Left common carotid artery plus branches (tissue), 1 donor: ENCODE measurements around the gene CMTM8.

DNA sequence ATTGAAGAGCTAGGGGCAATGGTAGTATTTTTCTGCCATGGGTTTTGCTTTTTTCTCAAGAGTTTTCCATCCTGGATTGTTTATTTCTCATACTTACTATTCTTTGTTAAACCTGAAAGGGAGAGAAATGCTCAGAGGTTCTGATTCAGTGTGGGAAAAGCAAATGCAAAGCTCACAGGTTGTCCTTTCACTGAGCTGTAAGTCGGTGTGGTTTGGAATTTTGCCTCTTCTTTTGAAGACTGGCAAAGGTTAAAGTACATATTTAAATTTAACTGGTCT lies 247.0 kb upstream of the STT3B start:
- PRO-cap: no peak

GRCh38 chr3:31937839-31938916 lies 42.9 kb downstream of the OSBPL10 start:
- PRO-cap: no peak

DNA sequence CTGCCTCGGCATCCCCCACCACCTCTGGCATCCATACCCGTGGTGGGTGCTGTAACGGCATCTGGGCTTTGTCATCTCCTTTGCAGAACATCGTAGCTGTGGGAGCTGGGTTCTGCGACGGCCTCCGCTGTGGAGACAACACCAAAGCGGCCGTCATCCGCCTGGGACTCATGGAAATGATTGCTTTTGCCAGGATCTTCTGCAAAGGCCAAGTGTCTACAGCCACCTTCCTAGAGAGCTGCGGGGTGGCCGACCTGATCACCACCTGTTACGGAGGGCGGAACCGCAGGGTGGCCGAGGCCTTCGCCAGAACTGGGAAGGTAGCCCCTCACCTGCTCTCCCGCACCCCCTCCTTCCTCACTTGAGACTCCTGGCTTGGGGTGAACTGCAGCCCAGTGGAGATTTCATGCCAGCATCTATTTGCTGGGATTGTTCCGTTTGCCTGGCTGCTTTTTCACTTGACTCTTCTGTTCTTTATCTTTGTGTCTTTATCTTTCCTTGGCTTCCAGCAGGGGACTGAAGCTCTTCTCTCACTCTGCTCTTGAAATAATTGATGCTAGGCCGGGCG lies 52.5 kb downstream of the GPD1L start:
- PRO-cap: no peak

DNA sequence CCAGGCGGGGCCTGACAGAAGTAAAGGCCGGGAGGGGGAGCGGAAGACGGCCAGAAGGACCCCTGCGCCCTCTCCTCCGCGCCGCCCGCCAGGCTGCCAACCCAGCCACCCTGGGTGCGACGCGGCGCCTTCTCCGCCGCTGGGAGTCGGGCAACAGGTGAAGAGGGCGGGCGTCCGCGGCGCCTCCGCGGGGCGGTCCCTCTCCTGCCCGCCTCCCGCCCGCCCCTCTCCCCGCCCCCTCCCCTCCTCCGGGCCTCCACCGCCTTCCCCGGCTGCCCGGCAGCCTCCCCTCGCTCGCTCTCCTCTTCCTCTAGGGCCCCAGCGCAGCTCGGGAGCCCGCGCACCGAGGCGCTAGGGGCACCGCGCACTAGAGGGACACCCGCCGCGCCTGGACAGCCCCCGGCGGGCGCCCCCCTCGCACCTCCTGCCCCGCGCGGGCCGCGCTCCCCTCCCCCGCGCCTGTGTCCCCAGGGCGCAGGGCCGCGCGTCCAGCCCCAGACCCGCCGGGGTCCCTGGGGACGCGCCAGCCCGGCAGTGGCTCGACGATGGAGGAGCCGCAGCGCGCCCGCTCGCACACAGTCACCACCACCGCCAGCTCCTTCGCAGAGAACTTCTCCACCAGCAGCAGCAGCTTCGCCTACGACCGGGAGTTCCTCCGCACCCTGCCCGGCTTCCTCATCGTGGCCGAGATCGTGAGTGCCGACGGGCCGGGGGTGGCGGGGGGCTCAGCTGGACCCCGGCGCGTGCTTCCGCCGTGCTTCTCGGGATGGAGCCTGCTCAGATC lies at the start of gene CMTM8:
Gene CMTM8 (plus strand): TSS at position 253 of the 784 bp plus-strand sequence.
- PRO-cap: no peak

GRCh38 chr3:32419719-32421078 lies 28.5 kb downstream of the CMTM7 start:
- PRO-cap: no peak

- PRO-cap: no peak
Measured at GRCh38 chr3:32703401-32704150, 18.6 kb downstream of the CNOT10 start.

DNA sequence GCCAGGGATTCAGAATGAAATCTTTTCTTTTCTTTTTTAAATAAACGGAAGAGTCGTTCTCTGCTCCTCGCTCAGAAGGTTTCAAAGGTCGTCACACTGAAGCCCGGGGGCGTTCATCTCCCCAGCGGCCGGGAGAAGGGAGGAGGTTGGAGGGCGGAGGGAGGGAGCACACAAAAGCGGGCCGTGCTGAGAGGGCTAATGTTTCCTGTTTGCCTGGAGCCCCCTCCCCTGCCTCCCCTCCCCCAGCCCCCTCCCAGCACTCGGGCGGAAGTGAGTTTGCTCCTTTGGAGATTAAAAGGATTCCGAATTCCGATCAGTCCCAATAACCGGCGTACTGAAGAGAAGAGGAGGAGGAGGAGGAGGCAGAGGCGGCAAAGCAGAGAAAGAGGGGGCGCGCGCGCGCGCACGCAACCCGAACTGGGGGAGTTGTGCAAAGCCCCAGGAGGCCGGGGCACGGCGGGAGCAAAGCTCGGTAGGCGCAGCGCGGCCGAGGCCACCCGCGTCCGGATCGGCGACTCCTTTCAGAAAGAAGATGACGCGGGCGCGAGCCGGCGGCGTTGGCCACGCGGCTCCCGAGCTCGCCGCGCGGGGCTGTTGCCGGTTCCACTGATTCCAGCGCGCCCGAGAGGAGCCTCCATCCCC lies 1.4 kb upstream of the TRIM71 start:
- PRO-cap: no peak

DNA sequence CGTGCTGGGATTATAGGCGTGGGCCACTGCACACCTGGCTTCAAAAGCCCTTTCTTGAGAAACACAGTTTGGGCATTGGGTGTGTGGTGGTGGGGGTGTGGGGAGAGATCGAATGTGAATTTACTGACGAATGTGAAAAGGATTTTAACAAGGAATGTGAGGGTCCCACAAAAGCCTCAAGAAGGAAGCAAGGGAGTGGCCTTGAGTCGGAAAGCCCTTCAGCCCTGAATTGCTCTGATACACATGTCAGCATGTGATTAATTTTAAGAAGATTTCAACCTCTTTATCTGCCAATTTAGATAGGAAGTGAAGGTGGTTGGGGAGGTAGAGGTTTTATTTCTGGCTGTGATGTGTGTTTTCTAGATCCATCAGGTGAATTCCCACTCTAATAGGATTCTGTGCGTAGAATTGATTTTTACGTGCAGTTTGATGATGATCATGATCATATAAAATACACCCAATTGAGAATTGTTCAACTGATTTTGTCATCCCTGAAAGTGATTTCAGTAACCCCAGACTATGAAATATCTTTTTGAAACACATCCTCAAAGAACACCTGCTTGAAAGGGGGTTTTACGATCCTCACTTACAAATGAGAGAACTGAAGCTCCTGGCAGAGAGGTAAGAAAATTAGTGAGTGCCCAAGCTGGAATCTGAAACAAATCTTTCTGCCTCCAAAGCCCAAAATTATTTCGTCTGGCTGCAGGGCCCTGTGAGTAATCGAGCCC lies 1.2 kb downstream of the CCR4 start:
- PRO-cap: no peak

GRCh38 chr3:33055150-33055519 lies 41.8 kb downstream of the GLB1 start:
- PRO-cap: no peak

DNA sequence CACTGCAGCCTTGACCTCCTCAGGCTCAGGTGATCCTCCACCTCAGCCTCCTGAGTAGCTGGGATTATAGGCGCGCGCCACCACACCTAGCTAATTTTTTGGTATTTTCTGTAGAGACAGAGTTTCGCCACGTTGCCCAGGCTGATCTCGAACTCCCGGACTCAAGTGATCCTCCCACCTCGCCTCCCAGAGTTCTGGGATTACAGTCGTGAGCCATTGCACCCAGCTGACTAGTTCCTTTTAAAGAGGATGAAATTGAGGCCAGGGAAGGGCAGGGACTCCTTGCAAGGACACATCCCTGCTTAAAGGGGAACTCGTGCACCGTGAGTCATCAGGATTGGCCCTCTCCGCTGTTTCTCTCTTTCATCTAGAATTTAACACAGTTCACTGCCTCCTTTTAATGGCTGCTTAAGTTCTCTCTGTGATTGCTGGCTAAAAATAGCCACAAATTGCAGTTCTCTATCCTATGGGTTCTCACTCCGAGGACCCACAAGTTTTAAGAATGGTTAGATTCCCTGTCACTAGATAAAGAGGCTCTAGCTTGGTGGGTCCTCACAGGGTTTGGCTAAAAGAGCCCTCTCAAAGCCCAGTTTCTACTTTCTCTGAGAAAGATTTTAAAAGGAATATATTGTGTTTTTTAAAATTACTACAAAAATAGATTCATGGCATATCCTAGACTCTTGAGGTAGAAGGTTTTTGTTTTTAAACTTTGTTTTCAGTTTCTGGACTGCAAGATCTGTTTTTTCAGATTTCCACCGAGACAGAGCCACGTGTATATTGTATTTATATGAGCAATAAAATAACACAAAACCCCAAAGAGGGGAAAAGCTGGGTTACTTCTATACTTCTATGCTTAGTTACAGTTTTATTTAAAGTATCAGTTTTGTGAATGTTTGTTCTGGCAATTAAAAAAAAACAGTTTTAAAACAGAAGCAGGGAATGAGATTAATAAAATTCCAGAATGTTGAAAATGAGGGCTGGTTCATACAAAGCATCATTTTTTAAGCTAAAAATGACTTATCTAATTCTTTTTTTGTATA lies 1.5 kb downstream of the CRTAP start:
- PRO-cap: no peak

- PRO-cap: no peak
Measured at GRCh38 chr3:33143172-33144185, 29.7 kb downstream of the CRTAP start.

DNA sequence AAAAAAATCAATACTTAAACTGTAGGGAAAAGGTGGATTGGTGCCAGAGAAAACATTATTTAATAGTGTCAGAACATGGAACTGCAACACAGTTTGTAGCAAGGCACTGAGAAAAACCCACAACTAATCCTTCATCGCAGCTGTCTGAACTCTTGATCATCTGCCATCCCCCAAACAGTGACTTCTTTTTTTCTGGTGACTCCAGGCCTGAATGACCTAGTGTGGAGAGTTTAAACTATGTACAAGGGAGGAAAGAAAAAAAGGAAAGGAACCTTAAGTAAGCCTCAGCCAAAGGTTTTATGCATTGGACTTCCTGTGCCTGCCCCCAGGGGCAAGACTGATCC lies 33.1 kb downstream of the CRTAP start:
- PRO-cap: no peak

GRCh38 chr3:33645186-33645909 lies 72.7 kb downstream of the CLASP2 start:
- PRO-cap: no peak

- PRO-cap: no peak
Measured at GRCh38 chr3:35505078-35505665, 134.2 kb upstream of the ARPP21 start.

- PRO-cap: no peak
Measured at GRCh38 chr3:35677634-35678120, 38.4 kb downstream of the ARPP21 start.

DNA sequence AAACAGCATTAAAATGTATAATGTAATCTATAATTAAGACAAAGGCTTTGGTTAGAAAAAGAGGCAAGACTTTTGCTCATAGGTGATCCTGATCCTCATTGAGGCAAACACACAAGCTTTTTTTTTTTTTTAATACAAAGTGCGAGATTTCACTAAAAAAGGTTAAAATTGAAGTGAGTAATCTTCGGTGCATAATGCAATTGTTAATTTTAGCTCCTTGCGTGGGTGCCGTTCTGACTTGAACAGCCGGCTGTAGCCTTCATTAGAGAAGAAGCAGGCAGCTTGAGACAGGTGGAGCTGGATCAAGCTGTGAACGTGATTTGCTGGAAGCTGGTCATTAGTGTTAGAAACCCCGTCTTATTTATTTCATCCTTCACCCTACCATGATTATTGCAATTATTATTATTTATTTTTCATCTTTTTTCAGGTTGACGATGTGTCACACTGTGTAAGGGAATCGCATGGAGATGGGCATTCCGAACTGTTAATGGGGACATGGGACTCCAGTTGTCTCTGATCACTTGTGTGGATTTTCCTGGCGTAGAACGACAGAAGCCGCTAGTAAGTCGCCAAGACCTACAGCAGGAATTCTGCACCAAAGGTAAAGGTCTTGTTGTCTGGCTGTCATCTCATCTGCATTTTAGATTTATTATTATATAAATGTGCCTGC lies 40.2 kb downstream of the ARPP21 start:
- PRO-cap: no peak

DNA sequence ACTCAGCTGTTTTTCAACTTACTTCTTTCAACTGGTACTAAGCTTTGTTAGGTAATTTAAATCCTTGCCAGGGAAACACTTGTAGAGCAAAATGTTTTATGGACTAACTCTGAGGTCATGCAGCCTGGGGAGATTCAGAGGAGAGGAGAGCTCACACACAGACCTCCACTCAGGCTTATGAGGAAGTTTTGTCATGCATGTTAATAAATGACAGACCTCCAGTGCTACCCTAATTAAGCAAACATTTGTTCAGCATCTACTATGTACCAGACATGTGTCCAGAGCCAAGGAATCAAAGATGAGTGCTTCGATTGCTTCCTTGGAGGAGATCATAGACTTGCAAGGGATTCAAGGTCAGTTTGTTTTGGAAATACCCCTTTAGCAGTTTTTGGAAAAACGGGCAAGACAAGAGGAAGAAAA lies 61.4 kb upstream of the STAC start:
- PRO-cap: no peak

DNA sequence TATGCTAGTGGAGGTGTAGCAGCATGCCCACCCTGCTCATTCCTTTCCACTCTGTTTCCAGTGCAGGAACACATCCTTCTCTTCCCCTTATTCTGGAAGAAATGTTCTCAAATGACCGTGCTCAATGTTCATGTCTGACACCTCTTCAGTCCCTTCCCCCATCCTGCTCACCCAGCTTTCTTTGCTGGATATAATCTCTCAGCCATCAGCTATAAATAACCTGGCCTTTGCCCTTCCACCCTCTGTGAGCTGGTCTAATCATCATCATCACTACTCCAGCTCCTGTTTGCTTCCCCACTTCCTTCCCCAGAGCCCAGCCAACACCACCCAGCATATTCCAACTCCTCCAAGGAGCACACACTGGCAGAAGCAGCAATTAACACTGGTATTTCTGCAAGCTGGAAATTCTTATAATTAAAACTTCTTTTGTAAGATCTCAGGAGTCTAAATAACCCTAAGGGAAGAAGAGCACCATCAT lies 31.0 kb downstream of the DCLK3 start:
- PRO-cap: no peak

DNA sequence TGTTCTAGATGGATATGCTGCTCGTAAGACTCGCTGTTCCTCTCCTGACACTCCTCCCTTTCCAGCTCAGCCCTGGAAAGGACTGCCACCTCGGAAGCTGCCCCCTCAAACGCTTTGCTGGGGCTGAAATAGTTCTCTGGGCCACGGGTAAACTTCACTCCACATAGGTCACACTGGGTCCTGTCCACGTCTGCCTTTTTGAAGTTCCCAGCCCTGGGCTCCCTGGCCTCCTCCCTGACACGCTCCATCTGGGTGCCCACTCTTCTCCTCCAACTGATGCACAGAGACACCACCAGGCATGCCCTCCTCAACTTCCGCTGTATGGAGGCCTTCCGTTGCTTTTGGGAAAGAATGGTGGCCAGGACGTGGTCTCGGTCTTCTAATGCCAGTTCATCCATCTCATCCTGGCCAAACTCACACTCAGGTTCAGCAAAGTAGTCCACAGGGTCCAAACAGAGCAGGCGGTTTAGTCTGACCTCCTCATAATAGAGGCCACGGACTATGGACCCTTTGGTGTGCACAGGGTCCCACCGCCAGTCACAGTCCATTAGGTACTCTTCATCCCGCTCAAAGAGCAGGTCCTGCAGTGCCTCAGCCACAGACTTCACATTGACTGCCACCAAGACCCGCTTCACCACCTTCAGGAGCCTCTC lies 66.9 kb upstream of the DCLK3 start:
- PRO-cap: no peak

GRCh38 chr3:36912295-36913029 lies 32.4 kb downstream of the TRANK1 start:
- PRO-cap: no peak